Tibial nerve (tissue), 3 donors: ENCODE measurements around the gene MAP7D1.

- PRO-cap: no peak
- RAMPAGE, long total RNA, 3 experiments: no peak in any of the 3 experiments
Measured at GRCh38 chr1:33219962-33220342, 36.3 kb upstream of the ZNF362 start.

- PRO-cap: no peak
- RAMPAGE, long total RNA, 3 experiments: no peak in any of the 3 experiments
Measured at GRCh38 chr1:33294795-33295686, 25.9 kb downstream of the A3GALT2 start.

- PRO-cap: no peak
- RAMPAGE, long total RNA, 3 experiments: no peak in any of the 3 experiments
Measured at GRCh38 chr1:33322708-33323294, 1.9 kb upstream of the A3GALT2 start.

GRCh38 chr1:33374017-33375014, 53.4 kb upstream of the A3GALT2 start:
- PRO-cap: no peak
- RAMPAGE, long total RNA, 3 experiments: no peak in any of the 3 experiments

GRCh38 chr1:33460834-33461472, 11.5 kb upstream of the ZSCAN20 start:
- PRO-cap: no peak
- RAMPAGE, long total RNA, 3 experiments: no peak in any of the 3 experiments

- PRO-cap: no peak
- RAMPAGE, long total RNA, 3 experiments: no peak in any of the 3 experiments
Measured at GRCh38 chr1:33493134-33493750, 20.8 kb downstream of the ZSCAN20 start.

DNA sequence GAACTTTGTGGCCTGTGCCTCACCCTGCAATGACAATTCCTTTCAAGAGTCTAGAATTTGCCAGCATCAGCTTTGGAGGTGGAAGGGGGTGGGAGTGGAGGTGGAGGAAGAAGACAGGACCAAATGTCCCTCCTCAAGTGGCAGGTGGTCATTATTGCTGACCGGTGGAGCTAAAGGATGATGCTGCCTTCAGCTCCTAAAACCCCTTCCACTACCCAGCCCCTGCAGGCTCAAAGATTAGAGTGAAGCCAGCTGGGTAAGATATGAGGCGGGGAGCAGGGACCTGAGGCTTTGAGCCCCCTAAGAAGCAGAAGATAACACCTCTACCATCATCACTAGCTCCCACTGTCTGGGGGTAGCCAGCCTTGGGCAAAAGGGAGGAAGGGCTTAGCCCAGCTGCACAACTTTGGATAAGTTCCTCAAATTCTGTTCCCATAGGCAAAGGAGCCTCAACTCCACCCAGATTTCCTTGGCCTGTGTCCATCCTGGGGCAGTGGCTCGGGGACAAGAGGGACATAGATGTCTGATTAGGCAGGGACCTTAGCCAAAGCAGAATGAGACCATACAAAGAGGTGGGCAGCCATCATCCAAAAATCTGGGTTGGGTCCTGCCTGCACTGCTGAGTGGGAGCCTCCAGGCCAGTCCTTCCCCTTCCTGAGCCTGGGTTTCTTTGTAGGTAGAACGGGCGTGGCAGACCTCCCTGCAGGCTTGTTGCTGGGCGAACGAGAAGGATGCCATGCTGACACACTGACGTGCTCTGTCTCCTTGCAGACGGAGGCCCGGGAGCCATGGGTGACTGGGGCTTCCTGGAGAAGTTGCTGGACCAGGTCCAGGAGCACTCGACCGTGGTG, 852 bp downstream of the GJA4 start:
- PRO-cap: no peak
- RAMPAGE, long total RNA, 3 experiments: no peak in any of the 3 experiments

DNA sequence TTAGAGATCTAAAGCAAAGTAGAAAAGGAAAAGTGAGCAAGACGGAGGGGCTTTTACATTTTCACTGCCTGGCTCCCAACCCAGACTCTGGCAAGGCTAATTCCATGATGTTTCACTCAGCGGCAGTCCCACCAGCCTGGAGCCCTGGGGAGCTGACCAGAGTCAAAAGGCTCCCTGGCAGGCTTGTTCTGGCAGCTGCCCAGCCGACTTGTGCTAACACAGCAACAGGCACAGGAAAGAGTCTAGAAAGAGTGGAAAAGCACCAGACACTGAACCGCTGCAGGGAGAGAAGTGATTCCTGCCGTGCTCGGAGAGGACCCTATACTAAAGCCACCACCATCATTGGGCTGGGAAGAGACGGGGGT, 8.1 kb downstream of the SMIM12 start:
- PRO-cap: no peak
- RAMPAGE, long total RNA, 3 experiments: no peak in any of the 3 experiments

GRCh38 chr1:34858738-34859406, 677 bp downstream of the SMIM12 start:
- PRO-cap: no peak
- RAMPAGE, long total RNA, 3 experiments: no peak in any of the 3 experiments

- PRO-cap: no peak
- RAMPAGE, long total RNA, 3 experiments: no peak in any of the 3 experiments
Measured at GRCh38 chr1:34885343-34886193, 26.0 kb upstream of the SMIM12 start.

GRCh38 chr1:35181437-35181856, 11.5 kb downstream of the SFPQ start:
- PRO-cap: no peak
- RAMPAGE, long total RNA, 3 experiments: no peak in any of the 3 experiments

DNA sequence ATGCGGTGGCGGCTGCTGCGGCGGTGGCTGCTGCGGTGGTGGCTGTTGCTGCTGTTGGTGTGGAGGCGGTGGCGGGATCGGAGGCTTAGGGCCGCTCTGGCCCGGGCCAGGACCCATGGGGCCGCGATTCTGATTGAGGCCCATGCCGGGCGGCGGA, 272 bp downstream of the SFPQ start:
- PRO-cap: no peak
- RAMPAGE, long total RNA, 3 experiments: no peak in any of the 3 experiments

GRCh38 chr1:35555935-35556528, 1.2 kb downstream of the KIAA0319L start:
- PRO-cap: no peak
- RAMPAGE, long total RNA, 3 experiments: no peak in any of the 3 experiments

- PRO-cap: no peak
- RAMPAGE, long total RNA, 3 experiments: no peak in any of the 3 experiments
Measured at GRCh38 chr1:35566051-35566502, 7.0 kb upstream of the TFAP2E start.

DNA sequence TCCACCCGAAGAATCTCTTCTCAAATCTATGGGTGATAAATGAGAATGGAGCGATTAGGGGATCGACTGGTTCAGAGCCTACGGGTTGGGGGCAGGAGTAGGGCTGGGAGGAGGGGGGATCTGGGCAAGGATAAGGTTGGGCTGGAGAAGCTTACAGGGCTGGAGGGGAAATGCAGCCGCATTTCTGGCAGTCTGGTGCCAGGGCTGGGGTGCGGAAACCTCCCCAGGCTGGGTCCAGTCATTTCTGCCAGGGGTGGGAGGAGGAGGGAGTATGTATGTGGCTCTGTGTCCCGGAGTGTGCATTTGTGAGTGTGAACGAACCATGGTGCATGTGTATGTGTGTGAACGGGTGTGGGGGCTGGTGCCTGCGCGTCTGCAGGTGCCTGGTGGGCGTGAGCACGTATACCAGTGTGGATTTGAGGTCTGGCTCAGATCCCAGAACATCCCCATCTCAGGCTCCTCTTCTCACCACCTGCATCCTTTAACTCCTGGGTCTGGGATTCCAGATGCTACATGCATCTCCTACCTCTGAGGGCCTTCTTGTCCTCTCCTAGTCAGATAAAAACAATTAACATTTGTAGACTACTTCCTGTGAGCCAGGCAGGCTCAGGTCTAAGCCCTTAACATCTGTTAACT, 10.1 kb downstream of the C1orf216 start:
- PRO-cap: no peak
- RAMPAGE, long total RNA, 3 experiments: no peak in any of the 3 experiments

DNA sequence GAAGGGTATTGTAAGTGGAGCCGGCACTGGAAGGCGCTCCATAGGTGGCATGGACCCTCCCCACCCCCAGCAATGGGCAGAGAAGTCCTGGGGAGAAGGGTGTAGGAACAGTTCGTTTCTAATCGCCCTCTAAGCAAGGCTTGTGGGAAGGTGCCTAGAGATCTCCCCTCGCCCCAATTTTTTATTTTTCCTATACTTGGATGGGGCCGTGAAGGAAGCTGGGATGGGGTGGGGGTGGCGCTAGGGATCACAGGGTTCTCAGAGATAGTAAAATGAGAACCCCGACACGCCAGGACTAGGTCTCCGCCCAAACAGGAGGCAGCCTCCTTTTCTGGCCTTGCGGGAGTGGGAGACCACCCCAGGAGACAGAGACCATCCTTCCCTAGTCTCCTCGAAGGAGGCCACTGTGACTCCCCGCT, 442 bp downstream of the C1orf216 start:
- PRO-cap: no peak
- RAMPAGE, long total RNA, 3 experiments: no peak in any of the 3 experiments

DNA sequence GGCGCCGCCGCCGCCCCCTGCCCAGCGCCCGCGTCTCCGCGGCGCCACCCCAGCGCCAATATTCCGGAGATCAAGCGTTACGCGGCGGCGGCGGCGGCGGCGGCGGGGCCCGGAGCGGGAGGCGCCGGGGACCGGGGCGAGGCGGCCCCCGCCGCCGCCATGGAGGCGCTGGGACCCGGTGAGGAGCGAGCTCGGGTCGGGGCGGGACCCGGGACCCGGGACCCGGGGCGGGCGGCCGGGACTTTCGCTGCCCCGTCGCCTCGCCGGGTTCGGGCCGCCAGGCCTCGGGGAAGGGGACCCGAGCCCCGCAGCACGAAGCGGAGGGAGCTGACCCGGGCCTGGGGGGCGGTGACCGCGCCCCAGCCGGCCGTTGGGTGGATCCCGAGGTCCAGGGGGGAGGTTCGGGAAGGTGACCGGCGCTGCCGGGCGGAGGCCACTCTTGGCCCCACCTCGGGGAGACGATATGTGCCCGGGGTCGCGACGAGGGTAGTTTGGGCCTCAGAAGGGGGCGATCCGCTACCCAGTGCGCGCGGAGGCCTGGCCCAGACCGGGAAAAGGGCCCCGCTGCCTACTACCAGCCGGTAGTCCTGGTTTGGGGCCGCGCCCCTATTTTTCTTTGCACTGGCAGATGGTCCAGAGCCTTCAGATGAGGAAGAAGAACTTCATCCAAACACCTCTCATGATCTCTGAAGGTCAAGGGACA, 593 bp downstream of the AGO4 start:
- PRO-cap: no peak
- RAMPAGE, long total RNA, 3 experiments: start-site peak on the plus strand in 1 of 3 experiments, centred at position 415 of the sequence, 6 reads per replicate

DNA sequence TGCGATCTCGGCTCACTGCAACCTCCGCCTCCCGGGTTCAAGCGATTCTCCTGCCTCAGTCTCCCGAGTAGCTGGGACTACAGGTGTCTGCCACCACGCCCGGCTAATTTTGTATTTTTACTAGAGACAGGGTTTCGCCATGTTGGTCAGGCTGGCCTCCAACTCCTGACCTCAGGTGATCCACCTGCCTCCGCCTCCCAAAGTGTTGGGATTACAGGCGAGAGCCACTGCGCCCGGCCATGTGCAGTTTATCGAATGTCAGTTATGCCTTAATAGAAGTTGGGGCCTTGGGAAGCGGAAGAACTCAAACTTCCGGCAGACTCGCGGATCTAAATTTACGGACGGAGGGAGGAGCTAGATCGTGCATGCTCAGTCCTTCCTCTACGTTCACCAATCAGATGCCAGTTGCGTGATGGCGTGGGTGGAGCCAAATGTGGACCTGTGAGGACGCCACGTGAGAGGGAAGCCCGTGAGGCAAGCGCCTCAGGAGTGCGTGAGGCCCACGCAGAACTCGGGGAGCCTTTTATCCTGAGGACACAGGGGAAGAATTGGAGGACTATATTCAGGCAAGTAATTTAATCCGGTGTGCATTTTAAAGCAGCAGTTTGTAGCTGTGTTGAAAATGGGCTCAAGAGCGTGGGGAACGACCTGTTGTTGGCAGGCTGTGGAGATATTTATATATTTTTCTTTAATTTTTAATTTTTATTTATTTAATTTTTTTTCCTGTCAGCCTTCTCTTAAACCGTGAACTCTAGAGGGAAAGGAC, 13.5 kb upstream of the AGO1 start:
- PRO-cap: no peak
- RAMPAGE, long total RNA, 3 experiments: no peak in any of the 3 experiments

- PRO-cap: no peak
- RAMPAGE, long total RNA, 3 experiments: no peak in any of the 3 experiments
Measured at GRCh38 chr1:35906795-35907317, 23.8 kb downstream of the AGO1 start.

- PRO-cap: bidirectional peak, plus-strand start at chr1:36156168, minus-strand start at chr1:36155856
- RAMPAGE, long total RNA, 3 experiments: no peak in any of the 3 experiments
Measured at GRCh38 chr1:36156007-36156431, at the start of gene MAP7D1. TSS of gene MAP7D1 (plus strand) at chr1:36156160.